Hair follicle dermal papilla cell (primary cell): ENCODE results near the genes FER and PJA2.

DNA sequence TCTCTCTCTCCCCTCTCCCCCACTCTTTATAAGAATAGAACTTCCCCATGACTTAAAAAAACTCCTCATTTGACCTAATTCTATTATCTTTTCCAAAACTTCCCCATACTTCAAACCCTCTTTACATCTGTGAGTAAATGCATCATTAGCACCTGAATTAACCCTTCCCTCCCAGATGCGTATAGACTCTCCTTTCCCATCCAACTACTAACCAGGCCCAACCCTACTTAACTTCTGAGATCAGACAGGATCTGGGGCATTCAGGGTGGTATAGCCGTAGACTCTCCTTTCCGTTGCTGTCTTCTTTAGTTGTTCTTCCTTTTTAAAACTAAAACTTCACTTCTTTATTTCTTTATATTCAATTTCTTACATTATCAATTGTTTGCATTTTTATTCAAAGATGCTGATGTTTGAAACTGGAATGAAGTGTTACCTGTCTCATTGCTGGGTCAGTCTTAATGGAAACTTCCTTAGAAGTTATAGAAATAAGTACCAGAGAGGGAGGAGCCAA lies 165.2 kb downstream of the SLCO4C1 start:
- CAGE, long polyA plus RNA: no peak

- CAGE, long polyA plus RNA: no peak
Measured at GRCh38 chr5:102154933-102155519, 141.1 kb downstream of the SLCO4C1 start.

DNA sequence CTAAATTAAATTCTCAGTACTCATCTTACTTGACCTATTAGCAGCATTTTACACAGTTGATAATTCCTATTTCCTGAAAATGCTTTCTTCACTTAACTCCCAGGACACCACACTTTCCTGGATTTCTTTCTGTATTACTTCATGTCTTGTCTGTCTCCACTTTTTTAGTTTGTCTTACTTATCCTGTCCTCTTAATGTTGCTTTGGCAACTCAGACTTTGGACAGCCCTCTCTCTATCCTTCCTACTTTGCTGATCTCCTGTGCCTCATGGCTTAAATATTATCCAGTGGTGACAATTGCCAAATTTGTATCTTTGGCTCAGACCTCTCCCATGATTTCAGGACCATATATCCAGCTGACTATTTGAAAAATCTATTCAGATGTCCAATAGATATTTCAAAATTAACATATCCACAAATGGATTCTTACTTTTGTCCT lies 39.9 kb upstream of the NUDT12 start:
- CAGE, long polyA plus RNA: no peak

GRCh38 chr5:107352480-107352736 lies 318.3 kb downstream of the EFNA5 start:
- CAGE, long polyA plus RNA: no peak

GRCh38 chr5:107467516-107468086 lies 203.1 kb downstream of the EFNA5 start:
- CAGE, long polyA plus RNA: no peak

GRCh38 chr5:107536657-107537479 lies 133.9 kb downstream of the EFNA5 start:
- CAGE, long polyA plus RNA: no peak

GRCh38 chr5:107670042-107670725 lies 553 bp downstream of the EFNA5 start:
- CAGE, long polyA plus RNA: no peak

DNA sequence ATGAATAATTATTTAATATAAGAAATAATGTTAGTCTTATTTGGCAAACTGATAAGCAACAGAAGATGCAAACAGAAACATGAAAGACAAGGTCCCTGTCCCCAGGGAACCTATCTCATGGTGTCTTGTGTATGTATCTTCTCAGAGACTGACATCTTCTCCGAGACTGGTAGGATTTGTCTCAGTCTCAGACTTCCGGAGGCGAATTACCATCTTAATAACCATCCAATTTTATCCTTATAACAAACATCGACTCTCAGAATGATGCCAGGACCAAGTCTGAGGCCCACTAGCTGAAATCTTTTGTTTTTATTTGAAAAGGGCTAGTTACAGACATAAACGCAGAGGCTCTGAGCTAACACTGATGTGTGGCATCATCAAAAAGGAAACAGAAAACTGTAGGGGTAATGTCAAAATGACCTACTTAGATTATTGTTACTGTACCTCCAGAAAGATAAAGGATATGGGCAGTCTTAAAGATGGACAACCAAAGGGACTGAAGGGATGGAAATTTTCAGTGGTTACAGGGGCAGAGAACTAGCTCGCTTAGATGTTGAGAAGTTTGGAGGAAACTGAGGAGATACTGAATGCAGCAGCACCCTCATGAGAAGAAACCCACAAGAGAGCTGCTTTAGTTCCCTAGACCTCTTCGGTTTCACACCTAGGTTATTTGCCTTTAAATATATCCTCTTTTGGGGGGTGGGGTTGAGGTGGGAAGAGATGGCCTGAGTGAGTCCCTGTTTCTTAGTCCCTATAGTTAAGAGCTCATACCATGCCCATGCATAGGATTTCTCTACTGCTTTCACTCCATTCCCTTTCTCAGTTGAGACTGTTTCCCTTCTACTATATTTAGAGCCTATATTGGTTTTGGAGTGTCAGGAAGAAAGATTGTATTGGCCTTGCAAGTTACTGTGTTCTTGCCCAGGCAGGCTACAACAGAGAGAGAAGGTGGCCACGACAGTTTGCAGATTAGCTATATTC lies 320.2 kb upstream of the EFNA5 start:
- CAGE, long polyA plus RNA: no peak

DNA sequence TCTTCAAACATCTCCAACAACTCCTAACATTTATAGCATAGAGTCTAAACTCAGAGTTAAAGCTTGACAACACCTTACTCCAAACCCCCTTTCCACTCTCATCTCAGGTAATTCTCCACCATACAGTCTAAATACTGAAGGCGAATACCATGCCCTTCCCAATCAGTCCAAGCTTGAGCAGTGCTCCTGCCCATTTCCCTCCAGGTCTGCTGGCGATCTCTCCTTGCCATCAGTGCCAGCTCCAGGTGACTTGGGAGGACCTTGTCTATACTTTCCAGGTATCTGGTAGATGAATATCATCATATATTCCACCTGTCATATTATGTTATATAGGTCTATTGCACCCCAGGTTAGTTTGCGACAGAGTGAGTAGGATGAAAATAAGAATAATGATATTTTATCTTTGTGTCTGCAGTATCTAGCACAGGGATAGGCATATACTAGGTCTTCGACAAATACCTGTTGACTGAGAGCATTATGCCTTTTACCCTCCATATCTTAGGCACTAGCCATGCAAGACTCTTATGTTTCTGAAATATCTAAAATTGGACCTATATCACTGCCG lies 328.2 kb upstream of the EFNA5 start:
- CAGE, long polyA plus RNA: no peak

GRCh38 chr5:108212889-108213311 lies 169.0 kb downstream of the FBXL17 start:
- CAGE, long polyA plus RNA: no peak

DNA sequence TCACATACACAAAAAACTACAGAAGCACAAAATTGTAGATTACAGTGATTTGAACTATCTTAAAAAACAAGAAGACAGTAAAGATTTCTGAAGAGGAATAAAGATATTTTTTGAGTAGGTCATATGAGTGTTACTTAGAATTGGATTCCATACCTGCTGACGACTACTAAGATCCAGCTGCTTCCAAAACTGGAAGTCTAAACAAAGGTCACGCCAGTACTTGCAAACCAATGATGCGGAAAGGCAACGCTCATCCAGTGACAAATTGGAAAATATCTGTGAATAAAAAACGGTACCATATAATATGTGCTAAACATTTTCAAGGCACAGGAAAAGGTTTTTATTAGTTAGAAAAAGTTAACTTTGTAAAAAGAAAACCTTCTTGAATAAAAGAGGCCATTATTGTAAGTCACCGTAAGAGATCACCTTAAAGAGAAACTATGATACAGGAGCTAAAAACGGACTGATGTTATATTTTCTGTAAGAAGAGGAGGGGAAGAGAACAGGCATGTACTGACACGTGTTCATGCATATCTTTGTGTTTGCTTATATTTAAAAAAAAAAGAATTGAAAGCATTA lies 14.1 kb downstream of the FBXL17 start:
- CAGE, long polyA plus RNA: no peak

- CAGE, long polyA plus RNA: no peak
Measured at GRCh38 chr5:108378279-108378857, 3.5 kb downstream of the FBXL17 start.

DNA sequence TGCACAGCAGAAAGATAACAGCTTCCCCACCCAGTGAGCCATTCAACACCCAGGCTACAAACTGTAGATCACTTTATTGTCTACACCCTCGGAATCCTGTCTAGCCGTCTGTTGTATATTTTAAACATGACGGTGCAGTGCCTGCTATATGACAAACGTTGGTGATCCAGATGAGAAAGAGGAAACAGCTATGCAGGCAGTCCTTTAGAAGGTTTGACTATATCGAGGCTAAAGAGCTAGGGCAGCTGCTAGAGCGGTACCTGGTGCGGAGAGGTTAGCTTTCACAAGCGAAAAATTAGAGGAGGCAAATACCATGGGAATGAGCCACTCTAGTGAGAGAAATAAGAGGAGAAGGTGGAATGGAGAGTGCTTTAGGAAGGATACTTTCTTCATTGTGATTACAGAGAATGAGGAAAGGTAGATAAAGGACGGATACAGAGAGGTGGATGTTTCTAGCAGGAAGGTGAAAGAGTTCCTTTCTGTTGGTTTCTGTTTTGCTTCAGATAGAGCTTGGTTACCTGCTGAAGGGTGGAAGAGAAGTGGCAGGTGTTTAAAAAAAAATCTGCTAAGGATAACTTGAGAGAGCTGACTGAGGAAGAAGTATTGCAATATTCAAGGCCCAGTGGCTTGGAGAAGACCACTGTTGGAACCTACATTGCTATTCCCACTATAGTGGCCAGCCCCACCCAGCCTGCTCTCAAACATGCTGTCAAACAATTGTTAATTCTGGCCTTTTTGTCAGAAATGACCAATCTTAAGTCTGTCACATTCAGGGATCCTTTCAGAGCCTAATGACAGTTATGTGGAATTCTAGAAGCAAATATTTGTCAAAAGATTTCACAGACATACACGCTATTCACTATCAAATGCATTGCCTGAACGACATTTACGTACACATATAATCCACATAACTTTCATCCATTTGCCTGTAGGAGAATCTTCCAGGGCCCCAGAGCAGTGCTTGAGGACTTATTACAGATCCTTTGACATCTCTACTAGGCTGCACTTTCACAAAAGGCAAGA lies 1.1 kb upstream of the FBXL17 start:
- CAGE, long polyA plus RNA: no peak

DNA sequence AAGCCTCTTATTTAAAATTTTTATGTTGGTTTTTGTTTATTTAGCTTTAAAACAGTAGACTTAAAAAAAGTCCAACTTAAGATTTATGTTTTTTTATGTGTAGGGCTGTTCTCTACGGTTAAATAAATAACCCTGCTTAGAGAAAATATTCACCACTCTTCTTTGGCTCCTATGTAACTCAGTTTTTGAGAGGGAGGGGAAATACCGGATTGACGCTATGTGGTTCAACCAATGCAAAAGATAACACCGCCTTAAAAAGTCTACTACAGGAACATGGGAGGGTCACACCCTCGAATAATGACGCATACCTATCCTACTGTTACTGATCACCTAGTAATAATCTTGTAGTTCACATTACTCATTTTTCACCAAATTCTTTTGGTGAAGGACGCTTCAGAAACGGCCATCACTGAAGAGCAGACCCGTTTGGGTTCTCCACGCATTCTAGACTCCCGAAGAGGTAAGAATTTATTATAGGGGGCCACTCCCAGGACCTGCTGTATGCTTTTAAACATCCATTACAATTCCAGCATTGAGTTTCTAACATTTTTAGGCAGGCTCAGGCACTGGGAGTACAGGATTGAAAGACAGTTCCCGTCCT lies at the start of gene FER:
TSS of gene FER (plus strand) at position 357 of the 601 bp plus-strand sequence.
- CAGE, long polyA plus RNA: no peak

DNA sequence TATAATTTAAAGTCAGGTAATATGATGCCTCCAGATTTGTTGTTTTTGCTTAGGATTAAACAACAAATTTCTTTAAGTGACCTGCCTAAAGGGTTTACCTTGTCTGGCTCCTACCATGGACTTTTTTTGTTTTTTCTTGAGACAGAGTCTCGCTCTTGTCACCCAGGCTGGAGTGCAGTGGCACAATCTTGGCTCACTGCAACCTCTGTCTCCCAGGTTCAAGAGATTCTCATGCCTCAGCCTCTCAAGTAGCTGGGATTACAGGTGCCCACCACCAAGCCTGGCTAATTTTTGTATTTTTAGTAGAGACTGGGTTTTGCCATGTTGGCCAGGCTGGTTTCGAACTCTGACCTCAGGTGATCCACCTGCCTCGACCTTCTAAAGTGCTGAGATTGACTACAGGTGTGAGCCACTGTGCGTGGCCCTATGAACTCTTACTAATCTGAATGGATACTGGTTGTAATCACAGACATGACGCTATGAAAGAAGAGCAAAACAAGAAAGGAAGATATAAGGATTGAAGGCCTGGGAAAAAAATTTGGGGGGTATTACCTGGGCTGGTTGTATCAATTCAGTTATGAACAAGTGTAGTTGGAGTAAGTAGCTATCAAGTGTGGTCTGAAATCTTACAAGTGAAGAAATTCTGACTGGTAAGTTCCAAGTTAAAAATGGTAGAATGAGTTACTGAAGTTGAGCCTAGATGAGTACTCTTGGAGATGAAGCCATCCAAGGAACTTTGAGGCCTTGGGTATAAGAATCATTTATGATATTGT lies 164.7 kb downstream of the FER start:
- CAGE, long polyA plus RNA: no peak

DNA sequence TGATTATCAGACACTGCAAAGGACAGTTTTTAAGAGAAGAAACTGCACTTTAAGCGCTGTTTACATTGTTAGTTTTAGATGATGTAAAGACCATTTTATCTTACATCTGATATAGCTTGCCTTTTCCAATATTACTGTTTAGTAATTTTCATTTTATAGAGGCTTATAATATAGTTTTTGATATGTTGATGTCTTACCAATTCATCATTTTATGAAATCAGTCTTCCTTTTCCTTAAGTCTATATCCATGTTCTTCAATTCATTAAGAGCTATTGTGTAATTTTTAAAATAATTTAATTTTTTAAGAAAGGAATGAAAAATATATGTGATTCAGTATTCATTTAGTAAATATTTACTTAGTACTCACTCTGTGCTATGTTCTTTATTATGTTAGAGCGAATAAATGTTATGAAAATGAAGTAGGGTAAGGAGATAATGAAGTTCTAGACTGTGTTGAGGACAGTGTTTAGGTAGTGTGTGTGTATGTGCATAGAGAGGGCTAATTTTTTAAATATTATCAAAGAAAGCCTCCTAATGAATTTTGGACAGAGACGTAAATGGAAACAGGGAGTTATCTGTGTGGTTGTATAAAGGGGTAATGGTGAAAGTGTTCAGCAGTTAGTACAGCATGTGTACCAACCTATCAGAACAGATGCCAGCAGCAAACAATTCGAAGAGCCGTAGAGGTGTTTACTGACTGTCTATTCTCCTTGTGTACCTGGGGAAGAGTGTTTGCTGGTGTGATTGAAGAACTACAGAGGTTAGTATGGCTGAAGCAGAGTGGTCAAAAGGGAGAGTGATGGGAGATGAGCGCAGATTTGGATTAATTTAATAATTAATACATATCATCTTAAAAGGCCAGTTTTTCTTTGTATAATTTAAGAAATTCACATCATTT lies 216.3 kb downstream of the FER start:
- CAGE, long polyA plus RNA: no peak

DNA sequence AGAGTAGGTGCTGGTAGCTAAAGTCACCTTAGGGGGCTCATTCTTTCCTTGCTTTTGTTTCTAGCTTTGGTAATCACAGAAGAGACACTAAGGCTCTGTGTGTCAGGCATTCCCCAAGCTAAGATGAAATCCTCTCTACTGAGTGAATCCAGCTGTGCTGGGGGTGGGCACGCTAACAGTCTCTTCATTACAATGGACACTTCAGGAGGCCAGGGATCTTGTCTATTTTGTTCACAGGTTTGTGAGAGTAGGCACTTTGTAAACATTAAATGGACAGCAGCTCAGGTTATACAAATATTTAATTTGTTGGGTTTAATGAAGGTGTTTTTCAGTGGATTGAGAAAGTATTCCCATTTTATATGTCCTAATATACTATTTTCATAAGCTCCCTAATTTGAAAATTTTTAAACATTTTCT lies 79.0 kb downstream of the PJA2 start:
- CAGE, long polyA plus RNA: no peak

GRCh38 chr5:109409389-109410131 lies at the start of gene PJA2:
TSS of gene PJA2 (minus strand) at chr5:109409974.
- CAGE, long polyA plus RNA: no peak

GRCh38 chr5:109410520-109411424 lies 998 bp upstream of the PJA2 start:
- CAGE, long polyA plus RNA: no peak

- CAGE, long polyA plus RNA: no peak
Measured at GRCh38 chr5:109455419-109456293, 45.9 kb upstream of the PJA2 start.